Cardiac ventricle fibroblast (primary cell): ENCODE results near the gene RBSN.

DNA sequence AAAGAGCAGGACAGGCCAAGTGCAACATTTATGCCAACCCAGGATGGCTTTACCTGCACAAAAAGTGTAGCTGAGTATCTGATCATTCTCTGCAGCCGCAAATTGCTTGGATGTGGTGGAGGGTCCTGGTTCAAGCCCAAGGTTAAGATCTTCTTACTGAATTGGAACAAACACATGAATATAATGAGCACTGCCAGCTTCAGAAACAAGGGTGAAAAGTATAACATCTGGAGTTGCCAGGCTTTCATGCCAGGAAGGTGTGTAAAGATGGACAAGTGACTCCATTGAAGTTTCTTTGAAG, 11.8 kb upstream of the MRPS25 start:
- RAMPAGE, long total RNA: no peak

DNA sequence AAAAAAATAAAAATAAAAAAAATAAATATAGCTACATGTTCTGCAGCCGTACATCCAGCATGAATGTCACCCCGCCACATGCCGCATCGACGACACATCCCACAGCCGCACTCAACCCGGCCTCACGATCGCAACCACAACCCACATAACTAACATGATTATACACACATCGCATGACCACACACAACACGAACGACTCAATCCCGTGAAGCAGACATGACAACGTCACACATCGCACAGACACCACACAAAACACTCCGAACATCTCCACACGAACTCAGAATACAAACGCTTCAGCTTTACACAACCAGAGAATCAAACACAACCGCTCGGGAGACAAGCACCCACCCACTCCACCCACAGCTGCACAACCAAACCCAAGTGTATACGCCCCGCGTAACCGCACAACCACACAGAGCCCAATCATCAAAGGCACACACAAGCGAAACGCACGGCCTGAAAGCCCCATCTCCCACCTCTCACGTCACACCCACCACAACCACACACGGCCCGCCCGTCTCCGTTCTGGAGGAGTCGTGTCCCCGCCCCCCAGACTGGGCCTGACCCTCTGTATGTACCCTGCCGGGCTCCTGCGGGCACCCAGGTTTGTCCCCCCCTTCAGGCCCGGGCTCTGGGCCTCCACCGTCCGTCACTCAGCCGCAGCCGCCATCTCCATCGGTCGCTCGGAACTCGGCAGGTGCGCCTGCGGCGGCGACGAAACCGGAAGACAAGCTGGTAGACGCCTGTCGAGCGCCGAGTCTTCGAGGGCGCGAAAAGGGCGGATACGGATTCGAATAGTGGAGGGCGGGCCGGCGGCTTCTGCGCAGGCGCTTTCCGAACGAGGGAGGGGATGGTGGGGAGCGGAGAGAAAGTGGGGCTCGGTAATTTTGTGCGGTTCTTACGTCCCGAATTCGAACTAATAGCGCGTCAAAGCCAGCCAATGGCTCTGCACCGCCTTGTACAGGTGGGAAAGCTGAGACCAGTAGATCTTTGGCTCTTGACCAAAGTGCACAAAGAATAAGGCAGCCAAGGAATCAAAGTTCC, at the start of gene RBSN:
Gene RBSN (minus strand): TSS at position 692 of the 1,044 bp plus-strand sequence.
- RAMPAGE, long total RNA: no peak

DNA sequence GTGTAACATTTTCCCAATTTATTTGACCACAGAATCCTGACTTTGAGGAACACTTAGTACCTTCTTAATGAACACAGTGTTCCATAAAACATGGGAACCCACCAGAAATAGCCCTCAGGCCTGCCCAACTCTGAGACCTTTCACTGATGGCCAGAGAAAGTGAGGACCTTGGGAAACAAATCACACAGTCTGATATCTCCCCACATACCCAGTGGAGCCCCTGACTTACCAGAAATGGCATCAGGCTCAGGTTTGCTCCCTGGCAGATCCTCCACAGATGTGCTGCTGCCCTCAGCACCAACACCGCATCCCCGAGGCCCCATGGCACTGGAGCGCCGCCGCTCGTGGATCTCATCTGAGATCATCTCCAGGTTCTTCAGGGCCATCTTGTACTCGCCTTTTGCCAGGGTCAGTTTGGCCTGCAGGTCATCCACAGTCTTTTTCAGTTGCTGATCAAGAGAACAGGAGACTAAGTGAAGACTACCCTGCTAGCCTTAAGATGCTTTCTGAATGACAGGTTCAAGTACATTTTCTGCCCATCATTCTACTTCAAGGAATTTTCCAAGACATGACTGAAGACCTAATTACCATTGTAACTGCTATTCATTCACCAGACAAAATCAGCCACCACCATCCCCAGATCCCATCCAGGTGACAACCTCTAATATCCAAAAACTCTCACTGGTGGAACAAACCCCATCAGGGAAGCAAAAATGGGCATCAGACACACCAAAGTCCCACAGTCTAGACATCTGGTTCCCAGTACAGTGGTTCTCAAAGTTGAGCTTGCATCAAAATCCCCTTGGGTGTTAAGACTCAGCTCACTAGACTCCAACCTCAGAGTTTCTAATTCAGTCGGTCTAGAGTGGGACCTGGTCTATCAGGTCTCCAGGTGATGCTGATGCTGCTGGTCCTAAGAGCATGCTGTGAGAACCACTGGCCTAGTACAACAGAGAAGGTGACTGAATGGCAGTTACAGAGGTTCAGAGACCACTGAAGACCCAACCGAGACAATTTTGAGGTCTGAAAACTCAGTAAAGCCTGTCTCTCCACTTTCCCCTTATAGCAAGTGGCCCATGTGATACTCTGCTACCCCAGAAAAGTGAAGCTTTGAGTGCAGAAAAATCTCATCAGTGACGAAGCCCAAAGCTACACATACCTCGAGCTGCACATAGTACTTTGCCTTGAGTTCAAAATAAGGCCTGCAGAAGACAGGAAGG, 53.0 kb downstream of the CAPN7 start:
- RAMPAGE, long total RNA: no peak

GRCh38 chr3:15294044-15294322, 38.4 kb downstream of the SH3BP5 start:
- RAMPAGE, long total RNA: no peak

- RAMPAGE, long total RNA: no peak
These were observed 21.8 kb downstream of the SH3BP5 start for GRCh38 chr3:15310394-15311179.

GRCh38 chr3:15496219-15496709, 25.2 kb downstream of the COLQ start:
- RAMPAGE, long total RNA: no peak

DNA sequence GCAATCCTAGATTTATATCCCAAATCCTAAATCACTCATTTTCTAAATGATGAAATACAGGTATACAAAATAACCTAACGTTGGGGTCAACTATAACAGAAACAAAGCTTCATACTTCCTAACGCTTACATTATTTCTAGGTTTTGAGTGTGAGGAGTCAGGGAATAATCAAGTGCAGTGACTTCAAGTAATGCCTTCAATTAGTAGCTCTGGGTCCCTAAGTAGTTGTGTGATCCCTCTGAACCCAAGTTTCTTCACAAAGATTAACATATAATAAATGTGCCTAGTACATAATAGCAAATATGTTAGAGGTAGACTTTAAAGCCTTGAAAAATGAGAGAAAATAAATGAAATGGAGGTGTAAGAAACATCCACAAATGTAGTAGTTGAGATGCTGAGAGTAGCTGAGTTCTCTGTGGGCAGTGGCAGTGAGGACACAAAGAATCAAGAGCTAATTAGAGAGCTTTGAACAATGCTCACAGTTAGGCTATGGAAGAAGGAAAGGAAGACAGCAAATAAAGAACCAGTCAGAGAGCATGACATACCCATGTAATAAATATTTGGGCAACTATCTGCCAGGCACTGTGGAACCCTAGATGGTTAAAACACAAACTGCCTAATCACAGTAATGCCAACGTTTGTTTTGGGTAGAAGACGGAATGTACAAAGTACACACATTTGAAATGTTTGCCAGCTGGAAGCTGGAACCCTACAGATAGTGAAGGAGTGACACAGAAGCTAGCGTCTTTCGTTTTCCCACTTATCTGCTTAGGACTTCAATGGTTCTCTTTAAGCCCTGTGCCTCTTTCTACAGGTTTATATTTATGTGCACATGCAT, 44.9 kb downstream of the ANKRD28 start:
- RAMPAGE, long total RNA: no peak

GRCh38 chr3:15782063-15782392, 15.8 kb downstream of the ANKRD28 start:
- RAMPAGE, long total RNA: no peak

GRCh38 chr3:15871785-15872699, 74.3 kb upstream of the ANKRD28 start:
- RAMPAGE, long total RNA: no peak

DNA sequence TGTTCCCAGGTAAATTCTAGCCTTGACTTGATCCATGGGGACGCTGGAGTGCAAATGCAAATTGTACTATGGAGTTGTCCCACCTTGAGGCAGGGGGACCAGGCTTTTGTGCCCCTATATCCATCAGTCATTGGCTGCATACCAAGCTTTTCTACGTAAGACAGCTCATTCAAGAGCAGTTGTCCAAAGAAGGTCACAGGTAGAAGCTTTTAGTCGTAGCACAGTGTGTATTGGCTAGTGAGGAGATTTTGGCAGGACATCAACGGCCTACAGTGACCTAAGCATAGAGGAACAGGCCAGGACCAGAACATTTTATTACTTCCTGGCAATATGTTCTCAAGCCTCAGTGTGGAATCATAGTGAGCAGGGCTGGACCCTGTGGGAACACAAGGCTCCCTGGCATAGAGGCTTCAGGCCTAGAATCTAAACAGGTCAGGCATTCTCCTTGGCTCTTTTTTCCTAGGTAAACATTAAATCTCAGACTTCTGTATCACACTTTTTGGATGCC, 105.4 kb upstream of the ANKRD28 start:
- RAMPAGE, long total RNA: no peak

DNA sequence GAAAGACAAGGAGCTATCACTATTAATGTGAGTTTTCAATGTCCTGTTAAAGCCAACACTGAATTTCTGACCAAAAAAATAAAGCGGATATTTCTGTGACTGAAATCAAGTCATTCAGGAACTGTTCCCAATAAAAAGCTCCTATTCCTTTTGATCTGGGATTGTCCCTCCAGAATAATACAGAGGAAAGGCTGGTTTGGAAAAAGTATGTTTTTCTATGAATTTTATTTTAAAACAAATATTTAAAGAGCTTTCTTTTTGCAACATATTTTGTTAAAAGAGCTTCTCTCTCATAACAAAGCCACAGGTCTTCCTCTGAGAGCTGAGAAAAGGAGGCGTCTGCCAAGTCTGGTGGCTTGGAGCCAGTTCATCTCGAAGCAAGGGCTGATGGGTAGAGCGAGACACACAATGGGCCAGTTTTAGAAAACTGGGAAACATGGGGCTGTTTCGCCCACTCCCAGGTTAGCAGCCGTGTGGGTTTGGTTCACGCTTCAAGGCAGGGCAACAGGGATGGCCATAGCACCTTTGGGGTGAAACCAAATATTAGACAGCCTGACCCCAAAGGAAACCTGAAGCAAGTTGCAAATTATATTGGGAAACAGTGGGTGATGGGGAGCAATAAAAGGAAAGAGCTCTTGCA, 88.7 kb upstream of the GALNT15 start:
- RAMPAGE, long total RNA: no peak

DNA sequence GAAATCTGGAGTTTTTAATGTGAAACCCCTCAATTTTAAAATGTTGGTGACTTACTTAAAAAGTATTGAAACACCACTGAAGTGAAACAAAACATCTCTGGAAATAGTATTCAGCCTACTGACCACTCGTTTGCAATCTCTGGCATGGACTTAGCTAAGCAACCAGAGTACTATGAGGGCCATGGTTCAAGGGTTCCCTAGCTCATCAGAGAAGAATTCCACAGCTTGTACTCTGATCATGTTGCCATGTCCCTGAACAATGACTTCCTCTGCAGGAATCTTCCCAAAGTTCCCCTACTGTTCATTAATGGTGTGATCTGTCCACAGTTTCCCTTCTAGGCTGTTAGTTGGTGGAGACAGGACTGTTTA, 44.5 kb upstream of the GALNT15 start:
- RAMPAGE, long total RNA: no peak

- RAMPAGE, long total RNA: no peak
These were observed 42.2 kb downstream of the OXNAD1 start for GRCh38 chr3:16307157-16307697.

- RAMPAGE, long total RNA: no peak
These were observed 64.1 kb downstream of the OXNAD1 start for GRCh38 chr3:16328920-16329798.

GRCh38 chr3:16448378-16449134, 64.9 kb downstream of the RFTN1 start:
- RAMPAGE, long total RNA: no peak

- RAMPAGE, long total RNA: no peak
These were observed 45.4 kb downstream of the RFTN1 start for GRCh38 chr3:16468050-16468490.

DNA sequence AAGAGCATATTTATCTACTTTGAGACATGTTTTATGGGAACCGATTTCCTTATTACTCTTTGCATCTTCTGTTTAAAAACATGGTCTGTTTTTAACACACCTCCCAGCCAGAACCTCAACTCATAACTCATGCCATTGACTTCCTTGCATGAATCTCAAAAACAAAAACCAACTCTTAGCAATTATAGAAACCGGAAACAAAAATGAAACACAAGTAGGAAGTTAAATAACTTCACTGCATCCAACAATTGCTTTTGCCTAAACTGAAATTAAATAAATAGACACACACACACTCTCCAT, 32.2 kb downstream of the RFTN1 start:
- RAMPAGE, long total RNA: no peak

DNA sequence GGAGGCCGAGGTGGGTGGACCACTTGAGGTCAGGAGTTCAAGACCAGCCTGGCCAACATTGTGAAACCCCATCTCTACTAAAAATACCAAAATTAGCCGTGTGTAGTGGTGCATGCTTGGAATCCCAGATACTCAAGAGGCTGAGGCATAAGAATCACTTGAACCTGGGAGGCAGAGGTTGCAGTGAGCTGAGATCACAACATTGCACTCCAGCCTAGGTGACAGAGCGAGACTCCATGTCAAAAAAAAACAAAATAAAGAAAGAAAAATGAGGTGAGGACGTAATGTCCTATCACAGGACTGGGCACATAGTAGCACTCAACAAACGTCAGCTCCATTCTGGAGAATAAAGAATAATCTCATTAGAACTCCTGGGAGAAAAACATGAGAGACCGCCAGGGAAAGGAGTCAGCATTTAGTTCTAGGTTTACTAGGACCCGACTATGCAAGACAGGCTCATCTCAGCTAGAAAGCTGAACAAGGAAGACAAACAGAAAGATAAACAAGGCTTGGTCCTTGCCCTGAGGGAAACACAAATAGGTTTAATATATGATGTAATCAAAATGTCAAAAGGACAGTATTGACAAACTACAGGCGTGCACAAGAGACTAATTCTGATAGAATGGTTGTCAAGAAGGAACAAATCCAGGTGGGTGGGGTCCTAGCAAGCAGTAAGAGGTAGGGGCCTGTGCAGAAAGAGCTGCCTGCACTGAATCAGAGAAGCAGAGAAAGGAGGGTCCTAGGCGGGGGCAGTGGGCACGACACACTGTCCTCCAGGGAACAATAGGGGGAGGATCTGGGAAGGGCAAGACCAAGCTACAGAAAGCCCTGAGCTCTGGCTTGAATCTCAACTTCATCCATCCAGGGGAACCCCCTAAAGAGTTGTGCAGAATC, 23.6 kb downstream of the RFTN1 start:
- RAMPAGE, long total RNA: no peak

DNA sequence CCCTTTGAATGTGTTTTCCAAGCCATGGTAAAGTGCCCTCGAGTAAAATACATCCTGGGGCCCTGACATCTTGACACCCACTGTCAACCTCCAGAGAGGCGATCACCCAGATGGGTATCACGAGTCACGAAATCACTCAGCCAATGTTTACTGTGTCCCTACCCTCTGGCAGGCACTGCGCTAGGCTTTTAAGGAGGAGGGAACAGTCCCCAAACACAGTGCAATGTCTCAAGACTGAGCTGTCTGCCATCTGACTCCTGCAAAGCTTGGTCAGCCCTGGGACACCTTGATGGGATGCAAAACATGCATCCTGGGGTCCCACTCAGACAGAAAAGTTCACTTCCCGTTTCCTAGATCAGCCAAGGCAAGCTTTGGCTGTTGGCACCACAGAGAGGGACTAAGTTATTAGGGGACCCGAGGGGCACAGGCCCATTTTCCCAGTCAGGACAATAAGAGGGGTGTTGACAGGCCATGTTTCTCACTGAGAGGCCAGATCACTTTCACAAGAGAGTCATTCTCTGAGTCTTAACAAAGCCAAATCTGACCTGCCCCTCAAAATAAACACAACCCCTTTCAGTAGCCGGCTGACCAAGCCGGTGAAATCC, 3.7 kb downstream of the RFTN1 start:
- RAMPAGE, long total RNA: no peak

DNA sequence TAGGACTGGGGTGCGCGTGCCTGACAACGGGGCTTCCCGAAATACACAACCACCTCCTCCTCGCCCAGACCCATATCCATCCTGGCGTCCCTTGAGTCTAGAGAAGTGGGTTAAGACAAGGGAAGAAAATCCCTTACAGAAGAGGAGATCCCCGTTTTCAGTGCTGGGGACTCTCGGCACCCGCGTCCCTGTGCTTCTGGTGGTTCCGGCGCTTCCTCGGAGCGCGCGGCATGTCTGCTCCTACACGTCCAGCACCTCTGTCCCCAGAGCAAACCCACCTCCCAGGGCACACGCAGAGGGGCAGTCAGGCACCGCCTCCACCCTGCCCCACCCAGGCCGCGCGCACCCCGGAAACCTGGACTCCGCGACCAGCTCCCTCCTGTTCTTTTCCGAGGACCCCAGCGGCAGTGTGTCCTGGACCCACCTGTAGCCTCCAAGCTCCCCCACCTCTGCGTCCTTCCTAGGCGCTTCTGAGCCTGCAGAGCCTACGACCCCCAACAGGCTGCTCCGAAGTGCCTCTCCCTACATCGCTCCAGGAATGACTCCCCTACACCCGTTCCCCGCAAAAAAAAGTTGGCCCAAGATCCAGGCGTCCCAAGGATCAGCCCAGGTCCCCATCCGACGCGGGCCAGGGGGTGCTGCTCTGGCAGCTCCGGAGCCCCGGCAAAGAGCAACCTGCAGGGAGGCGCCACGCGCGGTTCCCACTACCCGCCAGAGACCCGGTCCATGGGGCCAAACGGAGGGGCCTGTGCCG, 675 bp downstream of the RFTN1 start:
- RAMPAGE, long total RNA: no peak